Osteocyte (in vitro differentiated cells): Measurements from ENCODE around the gene MAP3K5.

DNA sequence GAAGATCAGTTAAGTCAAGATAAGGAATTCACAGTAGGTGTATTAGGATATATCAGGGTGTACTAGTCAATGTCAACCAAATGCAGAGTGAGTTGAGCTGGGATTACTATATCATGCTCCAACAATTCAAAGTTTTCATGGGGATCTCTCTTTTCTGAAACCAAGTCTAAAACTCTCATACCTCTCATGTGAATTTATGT lies 129.8 kb upstream of the AHI1 start:
- PRO-cap = no peak

DNA sequence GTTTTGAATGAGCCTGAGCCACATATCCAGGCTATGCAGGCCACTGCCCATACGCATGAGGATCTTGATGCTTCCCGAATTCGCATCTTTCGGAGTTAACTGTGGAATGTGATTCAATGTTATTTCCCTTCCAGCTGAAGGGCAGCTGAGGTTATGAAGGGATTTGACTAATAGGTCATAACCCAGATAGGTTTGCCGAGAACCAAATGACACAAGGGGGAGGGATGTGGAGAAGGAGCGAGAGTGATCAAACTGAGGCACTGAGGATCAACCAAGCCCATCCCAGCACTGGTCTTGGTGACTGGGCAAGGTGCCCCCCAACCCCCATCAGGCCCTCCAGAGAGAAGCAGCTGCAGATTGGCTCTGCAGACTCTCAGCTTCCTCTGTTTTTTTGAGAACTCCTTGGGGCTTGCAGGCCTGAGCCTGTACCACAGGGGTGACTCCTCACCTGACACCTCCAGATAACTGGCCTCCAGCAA lies 185.8 kb downstream of the PDE7B start:
- PRO-cap = no peak

DNA sequence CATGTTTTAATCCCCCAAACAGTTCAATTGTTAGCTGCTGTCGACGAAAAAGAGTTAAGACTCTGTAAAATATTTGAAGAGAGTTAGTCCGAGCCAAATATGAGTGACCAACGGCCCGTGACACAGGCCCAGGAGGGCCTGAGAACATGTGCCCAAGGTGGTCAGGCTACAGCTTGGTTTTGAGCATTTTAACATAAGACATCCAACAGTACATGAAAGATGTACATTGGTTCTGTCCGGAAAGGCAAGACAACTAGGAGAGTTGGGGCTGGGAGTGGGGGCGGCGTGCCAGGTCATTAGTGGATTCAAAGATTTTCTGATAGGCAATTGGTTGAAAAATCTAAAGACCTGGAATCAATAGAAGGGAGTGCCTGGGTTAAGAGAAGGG lies 182.1 kb downstream of the MTFR2 start:
- PRO-cap = no peak

DNA sequence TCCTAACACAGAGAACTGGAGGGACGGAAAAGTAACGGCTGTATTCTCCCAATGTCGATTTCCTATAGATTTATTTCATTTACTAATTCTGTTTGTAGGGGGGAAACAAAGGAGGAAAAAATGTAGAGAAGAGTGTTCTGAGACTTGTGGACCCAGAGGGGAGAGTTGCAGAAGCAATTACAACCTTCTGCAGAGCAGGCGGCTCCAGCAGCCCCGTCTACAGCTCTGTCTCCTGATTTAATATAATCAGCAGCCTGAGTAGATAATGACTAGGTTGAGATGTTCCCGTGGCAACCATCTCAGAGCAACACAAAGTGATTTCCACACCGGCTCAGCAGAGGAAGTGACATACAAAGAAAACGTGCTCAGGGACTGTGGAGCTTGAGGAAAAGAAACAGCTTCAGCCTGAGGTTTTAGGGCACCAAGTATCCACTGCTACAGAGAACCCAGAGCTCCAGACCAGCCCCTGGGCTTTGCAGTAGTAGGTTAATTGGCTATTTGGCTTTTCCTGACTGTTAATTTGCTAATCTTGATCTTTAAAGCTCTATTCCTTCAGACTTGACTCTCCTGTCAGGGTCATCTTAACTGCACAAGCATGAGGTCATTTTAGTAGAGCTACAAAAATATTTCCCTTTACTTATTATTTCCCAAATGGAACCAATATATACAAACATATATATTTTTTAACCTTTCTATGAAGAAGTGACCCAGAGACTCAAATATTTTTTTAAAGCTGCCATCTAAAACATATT lies 136.3 kb downstream of the MTFR2 start:
- PRO-cap = bidirectional peak, plus-strand start at position 349 of the sequence, minus-strand start at position 239 of the sequence

GRCh38 chr6:136253096-136254492 lies 3.5 kb upstream of the MTFR2 start:
- PRO-cap = no peak

DNA sequence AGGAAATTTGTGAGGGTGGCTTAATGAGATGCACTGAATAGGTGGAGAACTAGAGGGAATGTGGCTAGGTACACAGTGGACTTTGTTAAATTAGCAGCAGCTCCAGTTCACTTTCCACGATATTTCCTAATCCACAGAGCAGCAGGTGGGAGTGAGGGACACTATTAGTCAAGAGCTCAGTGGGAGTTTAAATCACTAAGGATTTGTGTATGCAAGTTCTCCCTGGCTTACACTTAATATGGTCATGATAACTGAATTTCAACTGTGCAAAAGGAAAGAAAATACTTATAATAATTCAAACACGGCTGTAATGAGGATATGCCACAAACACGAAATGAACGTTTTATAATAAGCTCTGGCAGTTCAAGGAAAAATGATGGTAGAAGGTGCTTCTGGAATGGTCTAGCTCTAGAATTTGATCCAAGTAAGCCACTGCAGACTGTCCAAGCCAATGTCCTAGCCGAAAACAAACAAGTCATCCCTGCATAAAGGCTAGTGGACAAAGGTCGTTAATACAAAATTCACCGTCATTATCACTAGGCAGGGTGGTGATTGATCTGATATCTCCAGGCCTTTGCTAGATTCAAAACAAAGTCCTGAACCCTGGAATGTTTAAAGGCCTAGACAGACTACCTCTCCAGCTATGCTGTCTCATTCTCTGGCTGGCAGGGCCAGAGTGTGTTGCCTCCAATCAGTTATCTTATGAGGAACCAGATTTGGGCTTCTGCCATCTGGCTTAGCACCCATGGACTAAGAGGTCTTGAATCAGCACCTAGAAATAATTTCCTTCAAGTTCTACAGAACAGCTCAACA lies 38.5 kb downstream of the MAP7 start:
- PRO-cap = no peak

- PRO-cap = no peak
Observed at GRCh38 chr6:136563340-136563851, 13.2 kb upstream of the MAP7 start.

DNA sequence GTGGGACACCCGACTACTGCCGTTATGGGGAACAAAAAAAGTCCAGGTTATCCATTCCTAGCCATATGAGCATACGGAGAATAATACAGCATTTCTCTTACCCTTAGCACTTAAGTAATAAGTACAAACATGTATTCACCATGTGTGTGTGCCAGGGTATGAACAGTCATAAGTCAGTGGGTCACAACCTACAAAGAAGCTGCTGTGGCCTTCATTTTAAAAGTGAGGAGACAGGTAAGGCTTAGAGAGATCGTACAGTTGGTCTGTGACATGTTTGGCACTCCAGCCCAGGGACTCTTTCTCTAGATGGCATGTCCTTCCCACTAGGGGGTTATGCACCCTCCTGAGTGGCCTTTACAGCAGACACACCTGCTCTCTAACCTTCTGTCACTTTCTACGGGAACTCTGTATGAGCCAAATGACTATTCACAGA lies 91.4 kb downstream of the MAP3K5 start:
- PRO-cap = no peak

DNA sequence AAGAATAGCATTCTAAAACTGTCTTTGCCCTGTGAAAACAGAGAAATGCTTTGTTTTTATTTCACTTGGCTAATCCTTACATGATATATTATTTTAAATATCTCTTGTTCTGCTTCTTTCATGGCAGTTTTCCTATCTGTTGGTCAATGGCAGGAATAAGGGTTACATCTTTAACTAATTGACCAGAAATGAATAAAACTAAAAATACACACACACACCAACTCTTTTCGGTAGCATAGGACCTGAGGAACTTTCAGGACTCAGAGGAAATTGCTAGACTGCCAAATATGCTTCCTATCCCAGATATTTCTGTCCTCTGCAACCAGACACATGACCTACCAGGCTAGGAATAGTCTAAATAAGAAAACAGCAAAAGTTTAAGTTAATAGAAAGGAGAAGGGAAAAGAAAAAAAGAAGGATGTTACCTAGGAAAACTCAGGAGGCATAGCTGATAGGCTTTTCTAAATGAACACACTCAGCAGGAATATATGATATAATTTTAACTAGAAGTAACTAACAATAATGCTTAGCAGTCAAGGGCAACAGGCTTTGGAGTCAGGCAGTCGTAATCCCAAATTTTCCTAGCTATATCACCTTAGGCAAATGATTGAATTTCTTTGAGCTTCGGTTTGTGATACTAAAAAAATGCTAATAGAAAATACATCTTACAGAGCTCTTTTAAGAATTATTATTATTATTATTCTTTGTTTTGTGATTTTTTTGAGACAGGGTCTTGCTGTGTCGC lies 74.6 kb downstream of the MAP3K5 start:
- PRO-cap = no peak

GRCh38 chr6:136739797-136740801 lies 52.2 kb downstream of the MAP3K5 start:
- PRO-cap = no peak

- PRO-cap = no peak
Observed at GRCh38 chr6:136755180-136755422, 37.2 kb downstream of the MAP3K5 start.

GRCh38 chr6:136792303-136793430 lies at the start of gene MAP3K5:
MAP3K5 (minus strand) TSS chr6:136792477.
- PRO-cap = bidirectional peak, plus-strand start at chr6:136792405, minus-strand start at chr6:136792399; bidirectional peak, plus-strand start at chr6:136792643, minus-strand start at chr6:136792593; bidirectional peak, plus-strand start at chr6:136792868, minus-strand start at chr6:136792859

DNA sequence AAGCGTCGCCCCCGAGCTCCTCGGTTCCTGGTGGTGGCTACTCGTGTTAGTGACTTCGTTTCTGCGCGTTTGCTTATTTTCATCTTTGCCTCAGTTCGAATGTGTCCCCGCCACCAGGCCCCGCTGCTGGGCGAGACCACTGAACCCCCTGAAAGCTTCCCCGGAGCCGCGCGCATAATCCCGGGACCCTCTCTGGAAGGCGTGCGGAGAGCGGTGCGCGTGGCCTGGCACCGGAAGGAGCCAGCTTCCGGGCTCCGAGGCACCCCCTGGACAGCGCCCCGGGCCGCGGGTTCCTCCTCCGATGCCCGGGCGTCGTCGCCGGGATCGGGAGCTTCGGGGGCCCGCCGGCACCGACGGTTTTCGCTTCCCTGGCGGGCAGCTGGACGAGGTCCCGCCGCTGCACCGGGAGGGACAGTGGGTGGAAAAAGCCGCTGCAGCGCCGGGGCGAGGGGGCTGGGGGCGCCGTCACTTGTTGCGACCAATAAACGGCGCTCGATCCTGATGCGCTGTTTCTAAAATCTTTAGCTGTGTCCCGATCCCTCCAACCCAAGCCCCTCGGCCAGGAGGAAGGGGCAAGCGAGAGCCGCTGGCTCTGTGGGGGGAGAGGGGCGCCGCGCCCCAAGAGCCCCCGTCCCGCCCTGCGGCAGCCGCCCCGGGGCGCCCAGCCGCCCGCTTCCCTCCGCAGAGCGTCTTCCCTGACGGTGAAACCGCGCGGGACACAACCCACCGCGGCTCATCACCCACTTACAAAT lies 543 bp upstream of the SLC35D3 start:
- PRO-cap = no peak

- PRO-cap = no peak
Observed at GRCh38 chr6:136959383-136959898, 37.3 kb downstream of the SLC35D3 start.

- PRO-cap = no peak
Observed at GRCh38 chr6:137414740-137414962, 79.5 kb downstream of the OLIG3 start.

DNA sequence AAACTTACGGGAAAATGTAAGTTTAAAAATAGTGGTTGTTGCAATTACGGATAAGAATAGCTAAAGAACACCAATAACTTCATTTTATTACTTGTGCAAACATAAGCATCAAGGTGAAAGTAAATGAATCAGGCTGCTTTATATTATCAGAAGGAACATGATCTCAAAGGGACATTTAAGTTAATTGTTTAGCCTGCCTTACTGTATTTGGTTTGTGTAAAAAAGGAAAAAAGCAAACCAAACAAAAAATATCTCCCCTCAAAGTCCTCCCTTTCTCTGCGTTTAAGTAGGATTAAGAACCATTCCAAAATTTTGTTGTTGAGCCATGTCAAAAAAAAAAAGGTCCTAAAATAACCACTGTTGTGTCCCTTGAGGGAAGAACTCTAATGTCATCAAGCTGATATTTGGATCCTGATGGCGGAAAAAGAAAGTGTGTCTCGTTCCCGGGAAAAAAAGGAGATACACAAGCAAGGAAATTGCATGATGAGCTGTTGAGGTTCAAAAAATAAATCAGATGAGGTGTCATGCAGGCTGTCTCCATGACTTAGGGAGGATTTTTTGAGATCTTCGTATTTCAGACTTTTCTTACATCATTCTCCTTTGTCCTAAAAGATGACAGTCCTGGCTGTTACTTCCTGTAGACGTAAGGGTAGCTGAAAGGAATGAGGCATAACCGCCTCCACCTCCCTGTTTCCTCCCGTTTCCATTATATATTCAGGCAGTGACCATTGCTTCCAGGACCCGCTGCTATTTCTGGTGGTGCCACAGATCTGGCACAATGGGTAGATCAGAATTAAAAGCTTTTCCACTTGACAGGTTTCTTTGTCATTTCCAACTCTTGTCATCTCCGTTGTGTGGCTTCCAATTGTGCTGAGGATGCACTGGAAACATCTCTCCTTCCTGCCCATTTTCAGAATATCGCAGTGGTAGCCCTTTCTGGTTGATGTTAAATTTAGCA lies 117.4 kb upstream of the TNFAIP3 start:
- PRO-cap = no peak

DNA sequence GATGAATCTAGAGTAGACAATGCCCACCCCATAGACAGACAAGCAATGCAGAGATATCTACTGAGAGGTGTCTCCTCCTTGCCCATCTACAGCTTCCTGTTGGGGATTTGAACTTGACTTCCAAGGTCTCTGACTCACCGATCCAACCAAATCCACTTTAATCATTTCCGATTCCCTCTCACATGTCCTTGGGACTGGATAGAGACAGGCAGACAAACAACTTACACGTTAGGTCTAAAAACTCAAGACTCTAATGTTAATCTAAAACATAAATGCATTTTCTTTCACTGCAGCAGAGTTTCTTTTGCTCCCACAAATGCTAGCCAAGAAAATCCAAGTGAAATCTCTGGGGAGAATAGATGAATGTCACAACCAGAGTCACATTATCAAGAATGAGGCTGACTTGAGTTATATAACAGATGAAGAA lies 75.5 kb upstream of the TNFAIP3 start:
- PRO-cap = no peak

GRCh38 chr6:137823713-137824957 lies 42.9 kb upstream of the TNFAIP3 start:
- PRO-cap = no peak

GRCh38 chr6:137827835-137828521 lies 39.1 kb upstream of the TNFAIP3 start:
- PRO-cap = no peak

GRCh38 chr6:137849214-137849771 lies 17.8 kb upstream of the TNFAIP3 start:
- PRO-cap = no peak